ENCODE measurements around a stretch of chr18.

DNA sequence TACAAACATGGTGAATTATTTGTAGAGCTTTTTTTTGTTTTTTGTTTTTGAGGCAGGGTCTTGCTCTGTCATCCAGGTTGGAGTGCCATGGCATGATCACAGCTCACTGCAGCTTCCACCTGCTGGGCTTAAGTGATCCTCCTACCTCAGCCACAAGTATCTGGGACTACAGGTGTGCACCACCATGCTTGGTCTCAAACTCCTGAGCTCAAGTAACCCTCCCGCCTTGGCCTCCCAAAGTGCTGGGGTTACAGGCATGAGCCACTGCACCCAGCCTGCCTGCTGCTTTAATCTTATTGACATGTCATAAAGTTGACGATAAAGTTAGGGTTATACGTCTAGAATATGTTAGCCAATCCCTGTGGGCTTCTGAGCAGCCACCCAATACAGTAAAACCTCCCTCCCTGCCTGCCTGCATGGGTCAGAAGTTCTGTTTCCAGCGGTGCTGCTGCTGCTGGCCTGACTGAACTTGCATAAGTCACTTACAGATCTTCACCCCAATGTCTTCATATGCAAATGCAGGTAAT is 30.0 kb downstream of the TGIF1 start:
- RAMPAGE, long total RNA = no peak
- RRBS = no CpG with 5 or more reads among the region's 4 CpGs

GRCh38 chr18:3593288-3594034 is 143.5 kb downstream of the TGIF1 start:
- RAMPAGE, long total RNA = no peak
- RRBS = no CpG with 5 or more reads among the region's 12 CpGs

GRCh38 chr18:3595411-3596196 is 145.6 kb downstream of the TGIF1 start:
- RAMPAGE, long total RNA = no peak
- RRBS = no CpG with 5 or more reads among the region's 3 CpGs

DNA sequence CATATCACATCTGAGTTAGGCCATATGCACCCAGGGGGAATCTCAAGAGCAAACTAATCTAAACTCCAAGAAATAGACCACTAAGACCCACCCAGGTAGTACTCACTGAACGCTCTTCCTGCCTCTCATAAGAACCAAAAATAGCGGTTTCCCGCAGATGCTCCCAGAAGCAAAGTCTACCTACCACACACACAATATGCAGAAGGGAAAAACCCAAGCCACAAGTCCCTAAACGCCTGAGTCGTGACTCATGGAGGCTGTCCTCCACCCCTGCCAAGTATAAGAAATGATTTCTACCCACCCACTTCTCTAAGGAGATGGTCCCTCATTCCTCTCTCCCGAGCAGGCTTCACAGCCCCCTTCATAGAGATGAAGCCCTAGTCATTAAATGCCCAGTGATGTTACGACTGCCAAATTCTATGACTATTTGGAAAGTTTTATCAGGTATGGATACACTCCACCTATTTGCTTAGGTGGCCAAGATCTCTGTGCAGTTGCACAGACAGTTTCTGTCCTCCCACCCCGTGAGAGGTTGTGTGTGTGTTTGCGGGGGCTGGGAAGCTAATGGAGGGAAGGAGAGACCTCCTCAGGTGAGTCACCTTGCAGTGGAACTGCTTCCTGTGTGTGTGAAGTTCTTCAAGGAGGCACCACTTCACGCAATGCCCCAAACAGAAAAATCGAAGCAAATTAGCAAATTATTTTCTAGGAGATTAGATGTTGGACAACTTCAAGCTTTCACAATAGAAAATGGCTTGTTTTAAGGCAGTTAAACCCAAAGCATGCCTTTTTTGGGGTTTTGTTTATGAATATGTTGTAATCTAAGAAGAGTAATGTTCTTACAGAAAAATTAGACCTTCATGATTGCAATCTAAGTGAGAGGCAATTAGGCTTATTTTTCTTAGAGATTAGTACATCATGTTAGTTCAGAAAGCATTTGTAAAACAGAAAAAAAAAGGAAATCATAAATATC is 175.1 kb downstream of the TGIF1 start:
- RAMPAGE, long total RNA = no peak
- RRBS = no CpG with 5 or more reads among the region's 11 CpGs

- RAMPAGE, long total RNA = no peak
- RRBS = no CpG with 5 or more reads among the region's 9 CpGs
Observed at GRCh38 chr18:3954714-3955289, 500.3 kb downstream of the DLGAP1 start.

DNA sequence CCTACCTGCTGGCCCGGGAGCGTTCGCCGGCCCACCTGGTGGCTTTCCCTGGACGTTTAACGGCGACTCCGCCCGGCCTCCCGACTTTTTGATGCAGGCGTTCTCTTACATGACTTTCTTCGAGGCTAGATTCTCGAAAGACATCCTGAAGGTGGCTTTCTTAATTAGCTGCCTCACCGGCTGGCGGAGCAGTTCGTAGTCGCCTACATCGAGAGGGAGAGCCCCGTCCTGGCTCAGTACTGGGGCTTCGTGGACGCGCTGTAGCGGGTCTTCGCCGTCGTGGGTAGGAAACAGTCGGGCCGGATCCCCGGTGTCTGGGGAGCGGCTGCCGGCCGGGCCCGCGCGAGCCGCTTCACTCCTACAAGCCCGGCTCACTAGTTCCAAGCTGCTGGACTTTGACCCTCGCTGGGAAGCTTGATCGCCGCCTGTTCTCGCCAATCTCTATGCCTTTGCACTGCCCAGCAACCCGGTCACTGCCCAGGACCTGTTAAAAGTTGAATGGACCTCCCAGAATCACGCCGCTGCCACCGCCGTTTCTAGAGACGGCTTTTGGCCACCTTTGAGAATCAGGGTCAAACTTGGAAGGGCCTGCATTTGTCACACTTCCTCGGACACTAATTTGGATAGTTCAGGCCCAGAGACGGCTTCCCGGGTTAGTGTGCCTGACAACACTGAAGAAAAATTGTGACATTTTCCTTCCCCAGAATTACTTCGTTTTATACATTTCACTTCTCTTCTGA is 41.4 kb upstream of the AKAIN1 start:
- RAMPAGE, long total RNA = no peak
- RRBS = 2% methylated on average over 12 of the region's 51 CpGs

DNA sequence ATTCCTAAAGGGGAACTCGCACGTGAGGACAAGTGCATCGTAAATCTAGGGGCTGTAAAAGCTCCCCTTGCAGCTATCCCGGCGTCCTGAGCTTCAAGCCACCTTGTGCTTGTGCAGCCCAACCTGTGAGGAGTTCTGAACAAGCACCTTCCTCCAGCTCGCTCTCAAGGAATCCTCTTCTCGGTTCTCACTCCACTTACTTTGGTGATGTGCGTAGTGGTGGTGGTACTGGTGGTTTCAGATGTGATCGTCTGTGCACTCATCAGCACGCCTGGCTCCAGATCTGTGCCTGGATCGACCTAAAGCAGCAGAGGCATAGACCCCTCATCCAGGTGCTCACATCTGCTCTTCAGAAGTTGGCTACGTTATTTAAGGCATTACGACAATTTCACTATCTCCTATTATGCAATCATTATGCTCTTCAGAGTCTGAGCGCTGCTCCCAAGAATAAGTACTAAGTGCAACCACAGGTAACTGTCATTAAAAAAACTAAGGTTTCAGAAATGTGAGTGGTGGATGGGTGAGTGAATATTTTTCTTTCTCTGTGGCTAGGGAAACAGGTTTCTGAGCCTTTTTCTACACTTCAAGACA is 100.0 kb upstream of the ZBTB14 start:
- RAMPAGE, long total RNA = no peak
- RRBS = no CpG with 5 or more reads among the region's 14 CpGs

DNA sequence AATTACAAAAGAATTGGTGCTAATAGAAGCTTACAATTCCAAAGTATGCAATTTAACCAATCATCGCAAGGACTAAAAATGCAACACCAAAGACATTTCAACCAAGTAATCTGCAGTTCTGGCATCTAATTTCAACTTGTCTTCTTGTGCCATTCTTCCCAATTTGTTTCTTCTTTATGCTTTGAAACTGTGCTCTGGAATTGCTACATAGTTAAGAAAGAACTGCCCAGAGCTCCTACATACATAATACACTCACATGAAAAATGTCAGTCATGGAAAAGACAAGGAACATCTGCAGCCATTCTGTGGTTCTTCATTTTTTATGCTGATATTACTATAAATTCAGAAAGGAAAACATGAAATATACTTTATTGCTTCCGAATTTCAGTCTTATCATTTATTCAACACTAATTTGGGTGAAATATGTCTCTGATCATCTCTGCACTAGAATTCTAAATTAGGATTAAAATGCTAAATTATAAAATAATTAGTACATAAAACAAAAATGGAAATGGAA is 4.4 kb downstream of the EPB41L3 start:
- RAMPAGE, long total RNA = no peak
- RRBS = no CpG with 5 or more reads among the region's 2 CpGs

GRCh38 chr18:5556433-5557136 is 12.8 kb upstream of the EPB41L3 start:
- RAMPAGE, long total RNA = no peak
- RRBS = no CpG with 5 or more reads among the region's 9 CpGs

GRCh38 chr18:5628248-5628788 is 84.5 kb upstream of the EPB41L3 start:
- RAMPAGE, long total RNA = no peak
- RRBS = 2% methylated on average over 27 of the region's 52 CpGs

DNA sequence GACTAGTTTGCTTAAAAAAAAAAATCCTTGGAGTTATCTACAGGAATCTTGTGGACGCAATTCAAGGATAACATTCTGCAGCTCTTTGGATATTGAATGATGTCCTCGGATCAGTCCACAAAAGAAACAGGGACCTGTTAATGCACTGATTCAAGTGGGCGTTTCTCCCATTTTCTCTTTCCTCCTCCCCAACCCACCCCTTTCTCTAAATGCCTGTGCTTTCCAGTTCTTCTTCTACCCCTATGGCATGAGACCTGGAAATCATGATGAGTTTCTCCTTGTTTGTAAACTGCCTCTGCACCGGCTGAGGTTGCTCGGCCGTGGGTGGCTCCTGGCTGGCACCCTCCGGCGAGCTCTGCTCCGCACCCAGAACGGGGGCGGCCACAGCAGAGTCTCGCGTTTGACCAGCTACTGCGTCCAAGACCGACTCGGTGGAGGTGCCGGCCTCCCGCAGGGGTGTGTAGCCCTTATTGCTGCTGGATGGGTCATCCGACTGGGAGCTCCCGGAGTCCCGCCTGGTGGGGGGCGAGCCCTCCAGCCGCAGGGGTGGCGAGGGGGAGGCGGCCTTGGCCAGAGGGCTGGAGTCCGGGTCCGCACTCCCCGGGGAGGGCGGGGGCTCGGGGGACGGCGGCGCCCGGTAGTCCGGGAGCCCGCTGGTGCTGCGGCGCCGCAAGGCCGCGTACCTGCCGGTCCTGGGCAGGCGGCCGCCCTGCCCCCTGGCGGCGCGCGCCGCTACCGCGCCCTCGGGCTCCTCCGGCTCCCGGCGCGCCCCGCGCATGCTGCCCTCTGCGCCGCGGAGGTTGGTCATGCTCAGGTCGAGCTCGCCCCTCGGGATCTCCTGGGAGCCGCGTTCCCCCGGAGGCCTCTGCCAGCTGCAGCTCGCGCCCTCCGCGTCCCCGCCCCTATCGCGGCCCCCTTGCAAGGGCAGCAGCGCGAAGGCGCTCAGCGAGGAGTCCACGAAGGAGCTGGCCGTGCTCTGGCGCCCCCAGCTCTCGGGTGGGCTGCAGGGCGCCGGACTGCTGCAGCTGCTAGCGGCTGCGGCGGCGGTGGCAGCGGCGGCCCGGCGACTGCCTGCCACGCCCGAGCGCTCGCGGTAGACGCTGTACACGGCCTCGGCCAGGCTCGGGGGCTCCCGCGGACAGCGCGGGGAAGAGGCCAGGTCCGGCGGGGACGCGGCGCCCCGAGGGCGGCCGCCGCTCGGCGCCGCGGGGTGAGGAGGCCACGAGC is 4.9 kb downstream of the TMEM200C start:
- RAMPAGE, long total RNA = no peak
- RRBS = 2% methylated on average over 78 of the region's 119 CpGs

GRCh38 chr18:7559652-7560292 is 7.3 kb upstream of the PTPRM start:
- RAMPAGE, long total RNA = no peak
- RRBS = no CpG with 5 or more reads among the region's 5 CpGs

DNA sequence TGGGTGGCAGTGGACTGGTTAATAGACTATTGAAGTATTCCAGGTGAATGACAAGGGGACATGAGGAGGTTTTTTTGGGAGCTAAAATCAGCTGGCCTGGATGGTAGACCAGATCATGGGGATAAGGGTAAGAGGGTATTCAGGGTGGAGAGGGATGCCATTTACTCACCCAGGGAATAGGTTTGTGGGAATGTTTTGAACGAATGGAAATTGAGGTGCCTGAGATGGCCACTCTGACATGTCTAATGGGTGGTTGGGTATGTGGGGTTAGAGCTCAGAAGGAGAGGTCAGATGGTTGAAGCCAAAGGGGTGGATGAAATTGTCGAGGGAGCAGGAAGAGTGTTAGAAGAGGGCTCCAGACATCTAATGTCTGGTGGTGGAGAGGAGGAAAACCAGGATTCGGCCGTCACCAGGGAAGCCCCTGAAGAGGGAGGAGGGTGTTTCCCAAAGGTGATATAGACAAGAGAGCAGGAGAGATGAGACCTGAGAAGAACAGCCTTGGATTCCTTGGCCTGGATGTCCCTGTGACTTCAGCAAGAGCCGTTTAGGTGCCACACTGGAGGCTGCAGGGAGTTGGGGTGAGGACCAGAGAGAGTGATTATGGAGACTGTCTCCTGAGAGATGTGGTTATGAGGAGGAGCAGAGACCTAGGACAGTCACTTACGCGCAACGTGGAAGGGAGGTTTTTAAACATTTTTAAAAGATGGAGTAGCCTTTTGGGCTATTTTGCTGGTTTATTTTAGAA is 62.9 kb downstream of the PTPRM start:
- RAMPAGE, long total RNA = no peak
- RRBS = no CpG with 5 or more reads among the region's 8 CpGs

DNA sequence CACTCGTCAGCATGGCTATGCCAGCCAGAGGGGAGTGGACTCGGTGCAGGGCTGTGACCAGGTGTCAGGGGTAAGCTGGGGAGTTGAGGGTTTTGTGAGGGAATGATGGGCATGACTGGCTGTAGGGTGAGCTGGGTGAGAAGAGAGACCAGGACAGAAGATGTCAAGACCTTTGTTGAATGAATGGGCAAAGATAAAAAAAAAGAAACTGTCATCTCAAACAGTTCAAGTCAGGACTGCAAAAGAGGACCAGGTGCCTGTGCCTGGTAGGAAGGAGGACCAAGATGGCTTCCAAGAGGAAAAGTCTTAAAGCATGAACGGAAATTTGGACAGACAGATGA is 397.4 kb upstream of the RAB12 start:
- RAMPAGE, long total RNA = no peak
- RRBS = no CpG with 5 or more reads among the region's 3 CpGs

- RAMPAGE, long total RNA = no peak
- RRBS = no CpG with 5 or more reads among the region's 11 CpGs
Observed at GRCh38 chr18:8625553-8626082, 16.4 kb downstream of the RAB12 start.

DNA sequence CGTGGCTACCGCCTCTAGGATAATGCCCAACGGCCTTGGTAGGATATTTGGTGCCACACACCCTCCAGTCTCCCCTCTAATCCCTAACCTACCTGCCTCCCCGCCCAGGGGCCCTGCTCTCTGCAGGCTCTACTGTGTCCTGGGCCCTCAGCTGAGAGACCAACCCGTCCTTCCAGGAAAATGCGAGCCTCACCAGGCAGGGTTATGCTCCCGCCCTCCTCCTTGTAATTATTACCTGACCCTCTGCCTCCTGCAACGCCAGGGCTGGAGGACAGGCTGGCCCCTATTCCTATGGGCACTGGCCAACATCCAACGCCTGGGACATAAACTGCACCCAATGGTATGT is 1.5 kb upstream of the MTCL1 start:
- RAMPAGE, long total RNA = no peak
- RRBS = no CpG with 5 or more reads among the region's 9 CpGs

GRCh38 chr18:8989147-8989603 is 113.3 kb upstream of the NDUFV2 start:
- RAMPAGE, long total RNA = no peak
- RRBS = no CpG with 5 or more reads among the region's 4 CpGs

- RAMPAGE, long total RNA = no peak
- RRBS = no CpG with 5 or more reads among the region's 5 CpGs
Observed at GRCh38 chr18:8998545-8999364, 103.7 kb upstream of the NDUFV2 start.

GRCh38 chr18:9073398-9074265 is 28.9 kb upstream of the NDUFV2 start:
- RAMPAGE, long total RNA = no peak
- RRBS = no CpG with 5 or more reads among the region's 15 CpGs

DNA sequence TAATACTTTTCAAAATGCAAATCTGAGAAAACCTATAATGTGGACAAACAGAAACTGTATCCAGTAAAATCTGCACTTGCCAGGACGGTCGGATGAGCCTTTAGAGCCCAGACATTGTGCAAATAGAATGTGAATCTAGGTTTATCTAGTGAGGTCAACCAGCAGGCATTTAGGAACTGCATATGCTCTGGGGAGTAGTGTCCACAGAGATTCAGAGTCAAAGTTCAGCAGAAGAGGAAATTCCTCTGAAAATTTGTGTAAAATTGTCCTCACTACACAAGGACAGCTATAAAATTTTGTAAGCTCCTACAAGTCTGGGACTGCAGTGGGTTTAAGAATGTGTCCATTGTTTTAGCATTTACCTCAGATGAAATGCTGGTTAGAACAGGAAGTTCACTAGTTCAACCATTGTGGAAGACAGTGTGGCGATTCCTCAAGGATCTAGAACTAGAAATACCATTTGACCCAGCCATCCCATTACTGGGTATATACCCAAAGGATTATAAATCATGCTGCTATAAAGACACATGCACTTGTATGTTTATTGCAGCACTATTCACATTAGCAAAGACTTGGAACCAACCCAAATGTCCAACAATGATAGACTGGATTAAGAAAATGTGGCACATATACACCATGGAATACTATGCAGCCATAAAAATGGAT is 9.7 kb upstream of the NDUFV2 start:
- RAMPAGE, long total RNA = no peak
- RRBS = no CpG with 5 or more reads among the region's 3 CpGs